Measurements from ENCODE around the genes TFIP11 and CRYBA4.

DNA sequence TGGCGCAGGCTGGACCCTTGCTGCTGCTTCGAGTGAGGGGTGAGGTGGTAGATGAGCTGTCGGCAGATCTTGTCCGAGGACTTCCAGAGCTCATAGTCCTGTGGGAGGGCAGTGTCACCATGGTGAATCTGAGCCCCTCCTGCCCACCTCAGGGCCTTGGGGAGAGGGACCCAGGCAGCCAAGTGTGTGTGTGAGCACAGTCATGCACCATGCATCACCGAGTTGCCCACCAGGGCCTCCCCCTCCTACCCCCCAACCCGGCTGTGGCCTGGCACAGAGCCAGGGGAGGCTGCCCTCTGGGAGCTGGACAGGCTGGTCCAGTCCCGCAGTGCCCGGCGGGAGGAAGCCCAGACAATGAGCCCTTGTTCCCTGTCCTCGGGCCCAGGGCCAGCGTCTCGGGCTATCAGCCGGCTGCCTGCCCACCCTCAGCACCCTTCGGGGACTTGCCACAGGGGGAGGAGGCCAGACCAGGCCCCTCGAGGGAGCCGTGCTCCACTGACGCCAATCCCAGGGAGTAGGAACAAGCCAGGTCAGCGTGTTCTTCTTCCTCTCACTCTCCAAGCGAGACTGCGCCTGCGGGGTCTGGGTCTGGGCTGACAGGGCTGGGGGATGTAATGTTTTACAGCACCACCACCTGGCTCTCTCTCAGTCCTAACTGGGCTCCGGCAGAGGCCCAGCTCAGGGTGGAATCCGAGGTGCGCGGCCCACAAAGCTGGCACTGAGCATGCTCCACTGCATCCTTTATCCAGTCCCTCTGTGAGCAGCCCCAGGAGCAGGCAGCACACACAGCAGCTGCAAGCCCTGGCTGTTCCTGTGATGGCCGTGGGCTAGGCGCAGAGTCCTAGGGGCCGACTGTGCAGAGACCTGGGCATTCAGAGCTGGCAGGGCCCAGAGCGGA, 4.4 kb downstream of the LRRC75B start:
- RAMPAGE, long total RNA = no peak
- RRBS = 20% methylated on average over 8 of the region's 29 CpGs

DNA sequence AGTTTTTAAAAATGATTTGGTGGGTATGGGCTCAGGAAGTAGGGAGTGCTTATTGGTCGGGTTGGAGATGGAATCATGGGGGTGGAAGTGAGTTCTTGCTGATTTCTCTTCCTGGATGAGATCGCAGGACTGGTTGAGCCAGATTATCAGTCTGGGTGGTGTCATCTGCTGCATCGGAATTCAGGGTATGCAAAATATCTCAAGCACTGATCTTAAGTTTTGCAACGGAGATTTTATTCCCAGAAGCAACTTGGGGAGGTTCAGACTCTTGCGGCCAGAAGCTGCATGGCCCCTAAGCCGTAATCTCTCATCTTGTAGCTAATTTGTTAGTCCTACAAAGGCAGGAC, 1.2 kb upstream of the PIWIL3 start:
- RAMPAGE, long total RNA = no peak
- RRBS = no CpG with 5 or more reads among the region's 6 CpGs

GRCh38 chr22:24985157-24985390, 32.6 kb downstream of the KIAA1671 start:
- RAMPAGE, long total RNA = no peak
- RRBS = no CpG with 5 or more reads among the region's 5 CpGs

DNA sequence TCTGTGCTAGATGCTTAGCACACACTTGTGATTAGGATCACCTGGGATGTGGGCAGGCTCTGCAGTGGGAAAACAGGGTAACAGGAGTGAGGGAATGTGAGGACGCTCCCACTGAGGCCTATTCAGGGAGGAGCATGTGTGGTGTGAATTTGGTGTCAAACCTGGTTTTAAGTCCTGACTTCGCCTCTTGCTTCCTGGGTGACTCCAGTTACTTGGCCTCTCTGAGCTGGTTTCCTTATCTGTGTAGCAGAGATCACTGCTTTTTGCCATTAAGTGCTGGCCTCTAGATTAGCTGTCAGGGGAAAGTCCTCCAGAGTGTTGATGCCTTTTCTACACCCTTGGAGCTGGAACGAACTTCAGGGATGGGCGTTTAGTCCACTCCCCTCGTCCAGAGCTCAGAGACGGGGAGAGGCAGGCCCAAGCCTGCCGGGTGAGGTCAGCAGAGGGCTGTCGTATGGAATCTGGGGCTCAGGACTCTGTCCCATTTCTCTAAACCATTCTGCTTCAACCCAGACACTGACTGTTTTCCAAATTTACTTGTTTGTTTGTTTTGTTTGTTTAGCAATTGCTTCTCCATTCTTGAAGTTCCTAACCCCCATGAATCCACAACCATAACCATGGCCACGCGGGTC, 75.0 kb downstream of the KIAA1671 start:
- RAMPAGE, long total RNA = no peak
- RRBS = no CpG with 5 or more reads among the region's 10 CpGs

GRCh38 chr22:25056949-25057761, 104.6 kb downstream of the KIAA1671 start:
- RAMPAGE, long total RNA = no peak
- RRBS = 7% methylated on average over 4 of the region's 23 CpGs

- RAMPAGE, long total RNA = no peak
- RRBS = no CpG with 5 or more reads among the region's 9 CpGs
These were observed 103.3 kb upstream of the CRYBB3 start for GRCh38 chr22:25096385-25096727.

DNA sequence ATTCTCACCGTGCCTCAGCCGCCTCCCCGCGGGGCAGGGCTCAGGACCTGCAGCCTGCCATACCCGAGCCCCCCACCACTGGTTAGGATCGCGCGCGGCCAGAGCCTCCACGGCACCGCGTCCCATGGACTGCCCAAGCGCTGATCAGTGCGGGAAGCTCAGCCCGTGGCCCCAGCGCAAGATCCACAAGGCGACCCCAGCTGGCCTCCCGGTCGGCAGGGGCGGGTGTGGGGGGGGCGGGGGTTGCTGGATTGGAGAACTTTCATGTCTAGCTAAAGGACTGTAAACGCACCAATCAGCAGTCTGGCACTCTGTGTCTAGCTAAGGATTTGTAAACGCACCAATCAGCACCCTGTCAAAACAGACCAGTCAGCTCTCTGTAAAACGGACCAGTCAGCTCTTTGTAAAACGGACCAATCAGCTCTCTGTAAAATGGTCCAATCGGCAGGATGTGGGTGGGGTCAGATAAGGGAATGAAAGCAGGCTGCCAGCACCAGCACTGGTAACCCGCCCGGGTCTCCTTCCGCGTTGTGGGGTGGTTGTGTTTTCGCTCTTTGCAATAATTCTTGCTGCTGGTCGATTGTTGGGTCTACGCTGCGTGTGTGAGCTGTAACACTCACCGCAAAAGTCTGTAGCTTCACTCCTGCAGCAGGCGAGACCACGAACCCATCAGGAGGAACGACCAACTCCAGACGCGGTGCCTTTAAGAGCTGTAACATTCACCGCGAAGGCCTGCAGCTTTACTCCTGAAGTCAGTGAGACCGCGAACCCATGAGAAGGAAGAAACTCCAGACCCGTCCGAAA, 11.2 kb downstream of the MYO18B start:
- RAMPAGE, long total RNA = no peak
- RRBS = no CpG with 5 or more reads among the region's 46 CpGs

GRCh38 chr22:26088800-26088999, 80.6 kb upstream of the SEZ6L start:
- RAMPAGE, long total RNA = no peak
- RRBS = no CpG with 5 or more reads among the region's 6 CpGs

- RAMPAGE, long total RNA = no peak
- RRBS = 1% methylated on average over 9 of the region's 43 CpGs
These were observed at the start of gene TFIP11 for GRCh38 chr22:26511920-26512746. Gene TFIP11 (minus strand): TSS chr22:26512473.

DNA sequence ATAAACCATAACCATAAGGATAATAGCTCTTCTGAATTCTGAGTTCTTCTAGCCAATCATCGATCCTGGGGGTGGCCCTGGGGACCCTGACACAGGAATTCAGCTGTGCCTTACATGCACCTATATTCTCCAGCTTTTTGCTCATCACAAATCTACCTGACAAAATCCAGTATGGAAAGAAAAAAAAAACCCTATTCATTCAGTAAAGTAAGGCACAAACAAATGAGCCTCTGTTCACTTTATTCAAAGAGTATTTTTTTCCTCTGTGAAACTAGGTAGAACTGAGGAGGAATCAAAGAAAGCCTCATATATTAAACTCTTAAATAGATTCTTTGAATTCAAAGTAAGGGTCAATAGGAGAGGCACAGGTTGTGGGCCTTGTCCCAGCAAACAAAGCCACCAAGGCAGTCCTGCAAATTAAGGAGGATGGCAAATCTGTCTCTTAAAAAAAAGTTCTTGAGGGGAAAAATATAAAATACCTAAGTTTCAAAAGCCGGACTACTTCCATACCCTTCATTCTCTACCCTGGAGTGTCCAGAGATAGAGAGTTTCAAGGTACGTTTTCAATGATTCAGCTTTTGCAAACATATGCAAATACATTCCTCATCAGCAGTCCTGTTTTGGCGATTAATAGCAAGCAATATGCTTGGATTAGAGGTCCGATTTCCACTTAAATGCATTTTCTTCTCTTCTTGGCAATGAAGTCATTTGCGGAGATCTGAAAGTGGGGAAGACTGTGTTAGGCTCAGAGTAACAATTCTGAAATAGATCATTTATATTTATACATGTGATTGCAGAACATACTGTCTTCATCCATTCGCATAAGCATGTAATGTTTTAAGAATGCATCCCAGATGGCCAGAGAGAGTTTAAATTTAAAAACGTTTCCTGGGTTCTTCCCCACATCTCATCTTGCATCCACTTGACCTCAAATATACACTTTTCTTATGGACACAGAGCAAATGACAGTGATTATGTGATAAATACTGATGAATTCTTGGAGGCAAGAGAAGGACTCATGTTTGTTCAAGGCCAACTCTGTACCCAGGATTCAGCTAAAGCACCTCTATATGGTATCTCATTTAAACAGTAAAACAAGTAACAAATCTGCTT, 13.6 kb upstream of the TFIP11 start:
- RAMPAGE, long total RNA = no peak
- RRBS = no CpG with 5 or more reads among the region's 8 CpGs

DNA sequence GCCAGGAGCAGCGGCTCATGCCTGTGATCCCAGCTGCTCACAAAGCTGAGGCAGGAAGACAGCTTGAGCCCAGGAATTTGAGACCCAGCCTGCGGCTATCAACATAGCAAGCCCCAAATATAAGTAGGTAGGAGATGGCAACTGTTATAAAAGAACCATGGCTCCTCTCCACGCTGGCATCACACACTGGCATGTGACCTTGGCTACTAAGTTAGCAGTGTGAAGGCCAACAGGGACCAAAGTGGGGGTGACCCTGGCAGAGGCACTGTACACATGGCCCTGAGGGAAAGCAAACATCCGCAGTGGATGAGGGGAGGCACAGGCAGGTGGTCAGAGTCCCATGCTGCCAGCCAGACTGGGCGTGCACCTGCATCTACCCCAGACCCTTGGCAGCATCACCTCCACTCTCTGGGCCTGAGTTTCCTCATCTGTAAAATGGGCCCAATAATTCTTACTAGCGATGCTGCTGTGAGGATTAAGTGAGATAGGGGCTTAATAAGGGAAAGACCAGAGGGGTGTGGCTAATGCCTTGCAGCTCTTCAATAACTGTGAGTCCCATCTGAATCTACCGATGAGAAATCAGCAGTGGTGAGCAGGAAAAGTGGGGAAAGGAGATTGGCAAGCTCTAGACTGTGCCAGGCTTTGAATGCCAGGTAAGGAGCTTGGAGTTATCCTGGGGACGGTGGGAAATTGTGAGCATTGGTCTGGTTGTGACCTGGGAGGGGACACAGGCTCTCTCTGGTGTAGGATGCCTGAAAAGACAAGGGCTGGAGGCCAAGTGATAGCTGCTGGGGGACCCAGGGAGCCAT, 32.8 kb downstream of the TPST2 start:
- RAMPAGE, long total RNA = no peak
- RRBS = no CpG with 5 or more reads among the region's 8 CpGs

DNA sequence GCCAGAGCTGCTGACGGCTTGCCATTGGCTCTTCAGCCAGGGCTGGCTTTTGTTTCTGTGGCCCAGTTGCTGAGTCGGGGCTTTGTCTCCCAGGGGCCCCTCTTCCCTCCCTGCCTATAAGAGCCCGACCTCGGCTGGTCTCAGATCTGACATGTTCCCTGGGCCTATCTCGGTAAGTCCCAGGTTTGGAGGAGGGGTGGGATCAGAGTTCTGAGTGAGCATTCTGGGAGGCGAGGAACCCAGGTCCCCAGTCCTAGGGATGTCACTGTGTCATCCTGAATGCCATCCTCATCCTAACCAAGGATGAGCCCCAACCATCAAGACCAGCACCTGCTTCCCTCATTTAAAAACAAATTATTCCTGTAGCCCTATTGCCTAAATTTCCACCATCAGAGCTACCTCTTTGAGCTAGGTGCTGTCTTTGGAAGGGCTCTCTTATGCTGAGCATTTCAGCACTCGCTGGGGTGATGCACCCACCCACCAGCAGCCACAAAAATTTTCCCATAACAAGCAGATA, at the start of gene CRYBA4:
Gene CRYBA4, plus strand, starts transcription at position 149 of the 517 bp plus-strand sequence.
- RAMPAGE, long total RNA = no peak
- RRBS = no CpG with 5 or more reads among the region's 7 CpGs

GRCh38 chr22:26656984-26658197, 35.6 kb downstream of the CRYBA4 start:
- RAMPAGE, long total RNA = no peak
- RRBS = 4% methylated on average over 21 of the region's 76 CpGs

DNA sequence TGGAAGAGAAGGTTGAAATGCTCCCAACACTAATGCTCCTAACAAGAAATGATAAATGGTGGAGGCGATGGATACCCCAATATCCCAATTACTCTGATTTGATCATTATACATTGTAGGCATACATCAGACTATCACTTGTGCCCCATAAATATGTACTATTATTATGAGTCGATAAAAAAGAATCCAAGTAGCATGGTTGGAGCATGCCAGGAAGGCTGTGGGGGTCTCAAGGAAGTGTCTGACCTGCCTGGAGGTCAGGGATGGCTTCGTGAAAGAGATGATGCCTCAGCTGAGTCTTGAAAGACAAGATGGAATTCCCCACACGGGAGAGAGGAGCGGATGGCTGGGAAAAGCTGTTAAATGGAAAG, 143.0 kb downstream of the CRYBA4 start:
- RAMPAGE, long total RNA = no peak
- RRBS = no CpG with 5 or more reads among the region's 5 CpGs

GRCh38 chr22:27461301-27461957, 340.1 kb downstream of the MN1 start:
- RAMPAGE, long total RNA = no peak
- RRBS = no CpG with 5 or more reads among the region's 6 CpGs

DNA sequence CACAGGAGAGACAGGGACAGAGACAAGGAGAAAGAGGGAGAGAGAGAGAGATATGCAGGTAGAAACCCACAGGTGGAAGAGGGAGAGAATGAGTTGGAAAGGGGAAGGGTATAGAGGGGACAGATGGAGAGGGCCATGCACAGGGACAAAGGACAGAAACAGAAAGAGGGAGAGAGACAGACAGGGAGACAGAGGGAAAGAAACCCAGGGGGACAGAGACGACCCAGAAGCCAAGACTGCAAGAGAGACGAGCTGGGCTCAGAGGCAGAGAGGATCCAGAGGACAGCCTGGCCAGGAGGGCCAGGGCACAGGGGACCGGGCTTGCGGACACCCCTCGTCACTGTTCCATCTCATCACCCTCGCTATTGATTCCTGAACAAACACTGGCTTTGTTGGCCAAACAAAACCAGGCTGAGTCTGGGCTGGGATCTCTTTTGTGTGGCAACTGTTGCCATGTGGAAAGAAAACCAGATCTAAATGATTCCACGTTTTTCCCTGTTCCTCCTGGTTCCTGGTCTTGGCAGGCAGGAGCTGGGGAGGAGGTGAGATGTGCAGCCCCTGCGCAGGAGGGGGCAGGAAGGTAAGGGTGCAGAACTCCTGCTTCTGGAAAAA, 339.4 kb downstream of the MN1 start:
- RAMPAGE, long total RNA = no peak
- RRBS = no CpG with 5 or more reads among the region's 8 CpGs

- RAMPAGE, long total RNA = no peak
- RRBS = no CpG with 5 or more reads among the region's 13 CpGs
These were observed 312.6 kb downstream of the MN1 start for GRCh38 chr22:27488751-27489565.

DNA sequence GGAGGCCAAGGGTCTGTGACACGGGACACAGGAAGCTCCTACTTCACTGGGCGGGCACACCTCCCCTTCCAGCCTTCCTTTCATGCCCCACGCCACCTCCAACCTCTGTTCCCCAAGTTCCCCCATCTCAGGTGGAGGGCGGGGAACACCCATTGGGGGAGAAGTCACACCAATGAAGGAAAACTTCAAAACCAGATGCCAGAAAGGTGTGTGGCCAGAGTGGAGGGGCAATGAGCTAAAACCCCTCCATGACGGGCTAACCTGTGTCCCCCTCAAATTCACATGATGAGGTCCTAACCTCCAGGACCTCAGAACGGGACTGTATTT, 250.5 kb downstream of the MN1 start:
- RAMPAGE, long total RNA = no peak
- RRBS = no CpG with 5 or more reads among the region's 6 CpGs

DNA sequence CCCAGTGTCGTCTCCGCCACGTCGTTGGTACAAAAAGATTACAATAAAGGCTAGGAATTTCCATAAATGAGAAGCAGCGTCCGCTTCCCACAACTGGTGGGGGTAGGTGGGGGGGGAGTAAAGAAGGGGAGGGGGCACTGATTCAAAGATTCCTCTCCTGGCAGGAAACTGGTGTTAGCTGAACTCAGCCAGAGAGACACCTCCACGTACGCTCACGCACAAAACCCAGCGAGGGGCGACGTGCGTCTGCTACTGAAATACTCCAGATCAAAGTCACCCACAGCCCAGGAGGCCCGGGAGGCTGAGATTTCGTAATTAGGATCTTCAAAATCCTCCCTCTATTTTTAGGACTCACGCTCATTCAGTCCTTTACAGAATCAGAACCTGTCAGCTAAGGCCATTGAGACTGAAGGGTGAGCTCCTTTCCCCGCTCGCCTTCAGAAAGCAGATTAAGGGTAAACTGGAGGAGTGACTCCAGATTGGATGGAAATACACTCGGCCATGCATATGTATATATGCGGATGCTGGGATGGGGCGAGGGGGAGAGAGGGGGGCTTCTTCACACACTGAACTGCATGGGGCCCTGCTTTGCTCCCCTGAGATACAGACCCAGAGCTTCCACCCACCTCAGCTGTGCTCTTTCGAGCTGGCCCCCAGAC, 10.8 kb downstream of the MN1 start:
- RAMPAGE, long total RNA = no peak
- RRBS = no CpG with 5 or more reads among the region's 22 CpGs

DNA sequence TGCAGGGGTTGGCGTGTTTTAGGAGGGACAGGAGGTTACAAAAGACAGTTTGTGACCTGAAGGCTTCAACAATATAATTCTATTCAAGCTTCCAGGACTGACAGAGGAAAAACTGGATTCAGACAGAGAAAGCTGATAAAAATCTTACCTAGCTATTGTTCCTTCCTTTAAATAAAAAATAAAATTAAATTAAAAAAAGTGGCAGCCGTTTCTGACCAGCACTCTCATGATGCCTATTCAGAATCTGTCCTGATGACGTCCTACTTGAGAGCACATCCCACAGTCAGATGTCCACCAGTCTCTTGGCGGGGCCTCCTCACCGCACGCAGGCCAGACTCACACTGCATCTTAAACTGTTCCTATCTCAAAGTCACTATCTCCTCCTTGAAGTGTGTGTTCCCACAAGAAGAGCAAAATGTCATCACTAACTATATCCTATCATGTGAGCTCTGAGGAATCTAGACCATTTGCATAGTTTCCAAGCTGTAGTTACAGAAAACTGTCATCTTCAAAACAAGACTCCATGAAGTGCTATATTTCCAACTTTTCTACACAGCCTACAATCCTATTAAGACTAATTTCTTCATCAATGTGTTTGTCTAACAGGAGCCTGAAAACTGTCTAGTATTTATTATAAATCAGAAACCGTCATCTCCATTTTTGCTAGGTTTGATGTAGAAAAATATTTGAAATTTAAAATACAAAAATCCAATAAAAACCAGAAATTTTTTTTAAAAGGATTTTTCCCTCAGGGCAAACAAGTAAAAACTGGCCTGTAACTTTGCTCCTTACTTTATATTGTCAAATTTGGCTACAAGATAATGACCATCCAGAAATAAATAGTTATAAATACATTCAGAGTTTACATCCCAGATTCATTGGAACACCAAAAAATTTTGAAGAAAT, 50.9 kb upstream of the MN1 start:
- RAMPAGE, long total RNA = no peak
- RRBS = no CpG with 5 or more reads among the region's 7 CpGs

Measured in epithelial cell of proximal tubule (primary cell).